Cerebellum (tissue), 5 donors: Measurements from ENCODE around the genes UTRN and GRM1.

- PRO-cap, 3 experiments = peak in 3 of 3 experiments; most common plus-strand start chr6:144285282 (in 2); most common minus-strand start chr6:144284832 (in 1)
- RAMPAGE, long total RNA = no peak
These were observed at the start of gene UTRN for GRCh38 chr6:144284525-144285713. UTRN (plus strand) TSS chr6:144285335.

DNA sequence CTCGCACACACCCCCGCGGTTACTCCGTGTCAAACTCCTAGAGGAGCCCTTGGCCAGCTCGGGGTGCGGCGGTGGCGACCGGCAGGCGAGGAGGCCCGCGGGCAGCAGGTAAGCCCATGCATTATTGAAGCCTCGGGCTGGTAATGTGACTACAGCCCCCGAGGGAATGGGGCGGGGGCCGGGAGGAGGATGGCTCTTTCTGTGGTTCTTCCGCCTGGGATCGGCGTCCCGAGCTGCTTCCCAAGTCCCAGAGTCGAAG, 508 bp downstream of the UTRN start:
- PRO-cap, 3 experiments = no peak in any of the 3 experiments
- RAMPAGE, long total RNA = no peak

DNA sequence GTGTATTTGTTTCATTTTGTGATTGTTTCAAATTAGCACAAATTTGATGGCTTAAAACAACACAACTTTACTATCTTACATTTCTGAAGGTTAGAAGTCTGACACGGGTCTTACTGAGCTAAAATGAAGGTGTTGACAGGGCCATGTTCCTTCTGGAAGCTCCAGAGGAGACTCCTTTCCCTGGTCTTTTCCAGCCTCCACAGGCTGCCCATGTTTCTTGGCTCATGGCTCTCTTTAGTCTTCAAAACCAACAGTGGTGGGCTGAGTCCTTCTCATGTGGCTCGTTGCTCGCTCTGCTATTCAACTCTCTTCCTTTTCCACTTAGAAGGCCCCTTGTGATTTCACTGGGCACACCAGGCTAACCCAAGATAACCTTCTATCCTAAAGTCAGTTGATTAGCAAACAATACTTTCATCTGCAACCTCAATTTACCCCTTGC, 79.5 kb downstream of the UTRN start:
- PRO-cap, 3 experiments = no peak in any of the 3 experiments
- RAMPAGE, long total RNA = no peak

GRCh38 chr6:144415080-144415486, 129.9 kb downstream of the UTRN start:
- PRO-cap, 3 experiments = no peak in any of the 3 experiments
- RAMPAGE, long total RNA = no peak

GRCh38 chr6:144630827-144631187, 345.7 kb downstream of the UTRN start:
- PRO-cap, 3 experiments = no peak in any of the 3 experiments
- RAMPAGE, long total RNA = no peak

GRCh38 chr6:144850719-144851578, 565.8 kb downstream of the UTRN start:
- PRO-cap, 3 experiments = no peak in any of the 3 experiments
- RAMPAGE, long total RNA = no peak

GRCh38 chr6:145267263-145267480, 468.1 kb downstream of the EPM2A start:
- PRO-cap, 3 experiments = no peak in any of the 3 experiments
- RAMPAGE, long total RNA = no peak

DNA sequence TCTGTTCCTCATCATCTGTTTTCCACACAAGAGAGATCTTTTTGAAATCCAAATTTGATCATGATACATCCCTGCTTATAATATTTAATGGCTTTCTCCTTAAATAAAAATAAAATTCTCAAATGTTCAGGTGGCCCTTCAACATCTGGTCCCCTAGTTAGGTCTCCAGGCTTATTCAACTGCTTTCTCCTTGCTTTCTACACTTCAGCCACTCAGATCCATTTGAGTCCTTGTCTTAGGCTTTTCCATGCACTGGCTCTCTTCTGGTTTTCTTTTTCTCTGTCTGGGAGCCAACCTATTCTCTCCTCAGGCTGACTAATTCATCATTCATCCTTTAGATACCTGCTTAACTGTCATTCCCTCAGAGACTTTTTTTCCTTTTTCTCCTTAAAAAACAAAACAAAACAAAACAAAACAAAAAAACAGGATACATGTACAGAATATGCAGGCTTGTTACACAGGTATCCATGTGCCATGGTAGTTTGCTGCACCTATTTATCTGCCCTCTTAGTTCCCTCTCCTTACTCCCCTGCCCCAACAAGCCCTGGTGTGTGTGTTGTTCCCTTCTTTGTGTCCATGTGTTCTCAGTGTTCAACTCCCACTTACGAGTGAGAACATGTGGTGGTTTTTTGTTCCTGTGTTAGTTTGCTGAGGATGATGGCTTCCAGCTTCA, 56.6 kb downstream of the SHPRH start:
- PRO-cap, 3 experiments = no peak in any of the 3 experiments
- RAMPAGE, long total RNA = no peak

- PRO-cap, 3 experiments = peak in 3 of 3 experiments; most common plus-strand start chr6:146028948 (in 1); most common minus-strand start chr6:146028913 (in 1)
- RAMPAGE, long total RNA = no peak
These were observed at the start of gene GRM1 for GRCh38 chr6:146028743-146029409. GRM1 (plus strand) TSS chr6:146029062.

DNA sequence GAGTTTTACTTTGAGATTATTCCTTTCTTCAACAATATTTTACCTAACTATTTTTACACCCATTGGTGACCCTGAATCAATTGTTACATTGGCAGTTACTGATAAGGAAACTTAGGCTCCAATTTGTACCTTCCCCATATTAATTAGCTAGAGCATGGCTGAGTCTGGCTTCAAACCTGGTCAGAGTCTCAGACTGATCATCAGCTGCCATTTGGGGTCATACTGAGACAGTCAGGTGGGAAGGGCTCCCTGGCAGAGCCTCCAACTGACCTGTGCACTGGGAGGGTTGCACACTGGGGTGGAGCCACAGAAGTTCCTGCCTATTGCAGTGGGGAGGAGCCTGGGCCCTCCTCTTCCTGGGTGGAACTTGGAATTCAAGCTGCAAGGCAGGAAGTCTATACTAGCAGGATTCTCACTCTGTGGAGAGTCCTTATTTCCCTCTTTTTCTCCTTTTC, 285.0 kb downstream of the ADGB start:
- PRO-cap, 3 experiments = no peak in any of the 3 experiments
- RAMPAGE, long total RNA = no peak

DNA sequence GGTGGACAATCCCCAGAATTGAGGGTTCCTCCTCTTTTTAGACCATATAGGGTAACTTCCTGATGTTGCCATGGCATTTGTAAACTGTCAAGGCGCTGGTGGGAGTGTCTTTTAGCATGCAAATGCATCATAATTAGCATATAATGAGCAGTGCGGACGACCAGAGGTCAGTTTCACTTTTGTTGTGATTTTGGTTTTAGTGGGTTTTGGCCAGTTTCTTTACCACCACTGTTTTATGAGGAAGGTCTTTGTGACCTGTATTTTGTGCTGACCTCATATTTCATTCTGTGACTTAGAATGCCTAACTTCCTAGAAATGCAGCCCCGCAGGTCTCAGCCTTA, 288.5 kb downstream of the ADGB start:
- PRO-cap, 3 experiments = no peak in any of the 3 experiments
- RAMPAGE, long total RNA = no peak

- PRO-cap, 3 experiments = no peak in any of the 3 experiments
- RAMPAGE, long total RNA = no peak
These were observed 93.4 kb downstream of the STXBP5 start for GRCh38 chr6:147297246-147298418.

DNA sequence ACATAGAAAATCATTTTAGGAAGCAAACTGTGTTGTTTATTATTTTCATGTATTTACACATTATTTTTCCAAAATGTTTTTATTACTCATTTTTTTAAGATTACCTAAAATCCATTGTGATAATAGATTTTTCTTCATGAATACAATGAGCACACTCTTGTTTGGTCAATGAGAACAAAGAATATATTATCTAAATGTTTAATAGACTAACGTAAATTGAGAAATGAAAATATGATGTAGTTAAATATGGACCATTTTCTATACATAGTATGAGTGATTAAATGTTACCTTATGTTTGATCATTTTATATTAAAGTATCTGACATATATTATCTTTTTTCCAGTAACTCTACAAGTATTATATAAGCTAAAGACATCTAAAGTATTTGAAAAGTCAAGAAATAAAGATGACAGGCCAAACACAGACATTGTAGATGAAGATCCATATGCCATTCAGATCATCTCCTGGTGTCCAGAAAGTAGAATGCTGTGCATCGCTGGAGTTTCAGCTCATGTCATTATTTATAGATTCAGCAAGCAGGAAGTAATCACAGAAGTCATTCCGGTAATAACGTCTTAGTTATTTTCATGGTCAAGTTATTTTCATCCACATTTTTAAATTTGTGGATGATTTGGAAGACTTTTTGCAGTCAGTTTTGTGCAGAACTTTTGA, 111.1 kb downstream of the STXBP5 start:
- PRO-cap, 3 experiments = no peak in any of the 3 experiments
- RAMPAGE, long total RNA = no peak

DNA sequence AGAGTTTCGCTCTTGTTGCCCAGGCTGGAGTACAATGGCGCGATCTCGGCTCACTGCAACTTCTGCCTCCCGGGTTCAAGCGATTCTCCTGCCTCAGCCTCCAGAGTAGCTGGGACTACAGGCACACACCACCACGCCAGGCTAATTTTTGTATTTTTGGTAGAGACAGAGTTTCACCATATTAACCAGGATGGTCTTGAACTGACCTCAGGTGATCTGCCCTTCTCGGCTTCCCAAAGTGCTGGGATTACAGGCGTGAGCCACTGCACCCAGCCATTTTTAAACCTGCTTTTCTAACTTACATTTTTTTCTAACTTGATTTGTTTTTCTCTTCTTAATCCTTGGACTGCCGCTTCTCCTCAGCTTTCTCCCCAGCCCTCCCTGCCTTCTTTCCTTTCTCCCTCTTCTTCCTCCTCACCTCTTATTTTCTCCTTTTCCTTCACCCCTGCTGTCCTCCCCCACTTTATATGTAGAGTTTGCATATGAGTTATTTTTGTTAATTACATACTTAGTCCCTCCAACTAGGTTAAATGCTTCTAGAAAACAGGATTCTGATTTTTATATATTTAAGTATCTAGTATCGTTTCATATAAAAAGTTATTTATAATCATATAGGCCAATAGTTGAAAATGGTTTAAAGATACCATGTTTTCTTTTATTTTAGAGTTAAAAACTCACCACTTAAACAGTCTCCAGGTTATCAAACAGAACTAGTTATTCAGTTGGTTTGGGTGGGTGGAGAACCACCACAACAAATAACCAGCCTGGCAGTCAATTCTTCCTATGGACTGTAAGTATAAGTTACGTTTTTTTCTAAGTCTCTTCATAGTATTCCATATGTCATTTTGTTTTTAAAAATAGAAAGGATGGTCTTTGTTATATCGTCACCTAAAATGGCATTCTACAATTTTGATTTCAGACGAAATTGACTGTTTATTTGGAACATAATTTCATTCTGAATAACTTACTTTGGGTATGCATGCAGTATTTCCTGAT, 120.4 kb downstream of the STXBP5 start:
- PRO-cap, 3 experiments = no peak in any of the 3 experiments
- RAMPAGE, long total RNA = no peak

- PRO-cap, 3 experiments = no peak in any of the 3 experiments
- RAMPAGE, long total RNA = no peak
These were observed 137.6 kb downstream of the STXBP5 start for GRCh38 chr6:147341430-147342516.

DNA sequence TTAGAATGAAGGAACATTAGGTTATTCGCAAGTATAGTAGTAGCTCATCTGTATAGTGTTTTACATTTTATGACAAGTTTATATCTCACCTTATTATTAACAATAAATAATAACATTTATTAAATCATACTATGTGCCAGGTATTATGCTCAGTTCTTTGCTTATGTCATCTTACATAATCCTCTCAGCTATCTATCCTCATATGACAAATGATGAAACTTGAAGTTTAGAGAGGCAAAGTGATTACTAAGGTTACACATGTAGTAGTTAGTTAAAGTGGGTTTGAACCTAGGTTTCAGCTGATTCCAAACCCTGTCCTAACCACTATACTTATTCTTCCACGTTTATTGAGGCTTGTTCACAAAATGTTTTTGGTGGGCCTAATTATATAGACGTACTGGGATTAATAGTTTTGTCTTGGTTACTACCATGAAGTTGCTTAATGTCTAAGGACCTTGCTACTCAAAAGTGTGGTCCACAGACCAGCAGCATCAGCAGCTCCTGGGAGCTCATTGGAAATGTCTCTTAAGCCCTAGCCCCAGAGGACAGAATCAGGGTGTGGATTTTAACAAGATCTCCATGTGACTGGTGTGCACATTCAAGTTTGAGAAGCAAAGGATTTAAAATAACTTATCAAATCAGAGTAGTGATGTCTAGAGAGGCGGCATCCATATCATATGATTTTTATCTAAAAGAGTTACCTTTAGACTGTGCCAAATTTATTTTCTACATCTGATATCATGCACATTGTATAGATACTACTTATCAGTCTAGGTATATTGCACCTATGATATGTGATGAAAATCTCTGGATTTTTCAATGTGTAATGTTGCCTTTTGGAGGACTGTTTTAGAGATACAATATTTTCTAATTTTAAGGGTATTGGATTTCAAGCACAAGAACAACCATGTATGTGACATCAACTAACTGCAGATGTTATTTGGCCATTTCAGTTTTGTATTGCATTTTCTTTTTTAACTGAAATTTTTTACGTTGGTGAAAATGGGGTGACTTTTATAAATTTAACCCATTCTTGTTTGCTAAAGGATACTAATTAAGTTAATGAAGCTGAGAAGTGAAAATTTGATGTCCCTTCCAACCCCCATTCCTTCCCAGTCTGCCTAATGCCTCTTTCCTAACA, 146.8 kb downstream of the STXBP5 start:
- PRO-cap, 3 experiments = no peak in any of the 3 experiments
- RAMPAGE, long total RNA = no peak

GRCh38 chr6:147676639-147677337, 168.3 kb downstream of the SAMD5 start:
- PRO-cap, 3 experiments = no peak in any of the 3 experiments
- RAMPAGE, long total RNA = no peak

GRCh38 chr6:147919237-147919537, 410.7 kb downstream of the SAMD5 start:
- PRO-cap, 3 experiments = no peak in any of the 3 experiments
- RAMPAGE, long total RNA = no peak

DNA sequence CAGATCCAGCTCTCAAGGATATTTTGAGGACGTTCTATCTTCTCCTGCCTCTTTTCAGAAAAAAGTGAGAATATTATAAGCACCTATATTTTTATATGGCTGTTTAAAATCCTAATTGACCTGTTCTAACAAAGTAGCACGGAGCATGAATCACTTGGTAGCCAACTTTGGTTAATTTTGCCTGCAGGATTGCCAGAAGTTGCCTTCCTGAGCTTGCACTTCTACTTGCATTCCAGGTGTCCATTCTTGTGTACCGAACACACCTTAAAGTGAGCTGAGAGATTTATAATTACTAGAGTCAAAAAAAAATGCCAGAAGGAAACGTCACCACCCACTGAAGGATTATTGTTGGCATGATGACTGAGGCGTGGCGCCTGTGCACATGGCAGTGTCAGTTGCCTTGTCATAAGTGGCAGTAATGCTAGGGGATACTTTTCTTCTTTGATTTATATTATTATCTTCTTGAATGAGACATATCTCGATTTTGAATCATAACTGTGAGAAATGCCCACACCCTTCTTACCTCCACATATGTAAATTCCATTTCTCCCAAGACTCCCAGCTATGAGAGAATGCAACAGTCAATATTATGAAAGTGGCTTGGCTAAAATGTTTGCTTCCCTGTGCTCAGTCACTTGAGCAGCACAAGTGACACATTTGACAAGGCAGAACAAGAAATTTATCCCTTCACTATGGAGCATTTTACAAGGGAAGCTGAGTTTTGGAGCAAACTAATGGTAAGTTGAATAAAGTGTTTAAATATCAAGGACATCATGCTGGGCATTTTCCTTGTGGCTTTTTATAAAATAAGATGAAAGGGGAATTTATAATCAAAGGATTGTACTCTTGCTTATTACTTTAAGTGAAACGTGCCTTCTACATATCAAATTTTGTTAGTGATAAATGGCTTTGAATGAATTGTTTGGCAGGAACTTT, 149.5 kb upstream of the SASH1 start:
- PRO-cap, 3 experiments = no peak in any of the 3 experiments
- RAMPAGE, long total RNA = no peak

DNA sequence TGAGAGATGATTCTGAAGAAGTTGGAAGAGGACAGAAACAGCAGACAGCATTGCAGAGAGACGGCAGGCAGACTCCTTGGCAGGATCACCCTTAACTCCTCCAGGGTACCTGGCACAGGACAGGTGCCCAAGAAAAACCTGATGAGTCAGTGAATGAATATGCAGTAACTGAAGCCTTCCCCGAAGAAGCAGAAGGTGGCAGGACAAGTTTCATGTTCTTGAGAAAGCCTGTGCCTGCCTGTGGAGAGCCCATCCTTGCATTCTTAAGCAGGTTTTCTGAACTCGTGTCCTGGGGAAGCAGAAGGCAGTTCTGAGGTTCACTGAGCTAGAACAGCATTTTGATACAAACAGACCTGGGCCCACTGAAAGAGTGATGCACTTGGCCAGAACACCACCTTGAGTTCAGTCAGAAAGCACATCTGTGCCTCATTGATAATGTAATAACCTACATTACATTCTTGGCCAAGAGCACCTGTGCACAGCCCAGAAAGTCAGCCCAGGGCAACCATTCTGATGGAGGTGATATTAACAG, 79.5 kb upstream of the SASH1 start:
- PRO-cap, 3 experiments = no peak in any of the 3 experiments
- RAMPAGE, long total RNA = no peak